HTR-8/SVneo (cell line): Measurements from ENCODE around the genes NIPAL4 and C5orf52.

- RRBS, result no CpG with 5 or more reads among the region's 11 CpGs
Observed at GRCh38 chr5:157446905-157447461, 13.0 kb upstream of the NIPAL4 start.

DNA sequence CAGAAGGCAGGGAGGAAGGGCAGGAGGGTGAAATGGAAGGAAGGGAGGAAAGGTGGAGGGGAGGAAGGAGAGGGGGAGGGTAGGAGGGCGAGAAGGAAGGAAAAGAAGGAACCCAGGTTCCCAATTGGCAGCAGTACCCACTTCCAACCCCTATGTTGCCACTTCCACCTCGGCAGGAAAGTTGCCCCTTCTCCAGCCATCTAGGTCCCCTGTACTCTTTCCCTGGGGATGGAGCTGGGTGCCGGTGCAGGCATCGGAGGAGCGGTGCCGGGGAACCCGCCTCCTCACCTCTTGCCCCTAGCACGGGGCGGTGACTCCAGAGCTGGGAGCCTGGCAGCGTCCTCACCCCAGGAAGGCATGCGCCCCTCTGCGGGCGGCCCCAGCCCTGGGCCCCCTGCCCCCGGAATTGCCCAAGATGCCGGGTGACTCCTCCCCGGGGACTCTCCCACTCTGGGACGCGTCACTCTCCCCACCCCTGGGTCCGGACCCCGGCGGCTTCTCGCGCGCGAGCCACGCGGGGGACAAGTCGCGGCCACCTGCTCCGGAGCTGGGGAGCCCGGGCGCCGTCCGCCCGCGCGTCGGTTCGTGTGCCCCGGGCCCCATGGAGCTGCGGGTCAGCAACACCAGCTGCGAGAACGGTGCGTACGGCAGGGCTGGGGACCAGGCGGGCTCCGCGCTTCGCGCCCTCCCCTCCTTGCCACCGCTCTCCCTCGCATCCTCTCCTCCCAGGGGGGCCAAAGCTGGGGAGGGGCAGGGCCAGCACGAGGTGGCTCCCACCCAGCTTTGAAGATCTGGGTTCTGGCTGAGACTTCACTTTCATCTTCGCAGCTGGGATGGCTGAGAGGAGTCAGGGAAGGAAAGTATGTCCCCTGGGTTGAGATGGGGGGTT lies at the start of gene NIPAL4:
TSS of gene NIPAL4 (plus strand) at position 494 of the 889 bp plus-strand sequence.
- RRBS, result 5% methylated on average over 30 of the region's 54 CpGs

DNA sequence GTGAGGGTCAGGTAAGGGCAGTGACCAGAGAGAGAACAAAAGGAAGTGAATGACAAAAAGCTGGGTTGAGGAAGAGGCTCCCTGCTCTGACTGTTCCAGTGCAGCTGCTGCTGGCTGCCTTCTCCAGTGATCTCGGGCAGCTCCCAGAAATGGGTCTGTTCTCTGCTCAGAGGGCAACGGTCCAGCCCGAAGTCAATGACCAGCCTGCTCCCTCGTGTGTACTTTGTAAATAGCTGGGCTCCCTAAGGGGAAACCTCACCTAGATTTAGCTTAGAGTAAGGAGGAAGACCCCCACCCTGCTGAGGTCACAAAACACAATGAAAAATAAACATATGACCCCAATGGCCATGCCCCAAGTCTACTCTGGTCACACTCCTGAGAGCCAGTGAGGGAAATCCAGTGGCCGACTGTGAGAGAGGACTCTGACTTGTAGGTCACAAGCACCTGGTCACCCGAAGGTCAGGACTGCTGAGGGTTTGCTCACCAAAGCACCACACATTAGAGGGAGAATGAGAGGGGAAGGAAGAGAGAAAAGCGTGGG lies 19.7 kb downstream of the NIPAL4 start:
- RRBS, result no CpG with 5 or more reads among the region's 7 CpGs

DNA sequence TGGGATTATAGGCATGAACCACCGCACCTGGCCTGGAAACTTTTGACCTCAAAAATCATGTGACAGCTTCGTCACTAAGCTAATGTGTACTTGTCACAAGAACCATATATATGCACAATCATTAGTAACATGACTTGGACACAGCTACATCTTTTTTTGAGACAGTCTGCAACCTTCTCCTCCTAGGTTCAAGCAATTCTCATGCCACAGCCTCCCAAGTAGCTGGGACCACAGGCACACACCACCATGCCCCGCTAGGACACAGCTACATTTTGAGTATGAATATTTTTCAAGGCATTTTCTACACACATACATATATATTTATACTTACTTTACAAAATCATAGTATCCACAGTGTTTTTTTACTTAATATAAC lies 40.0 kb downstream of the NIPAL4 start:
- RRBS, result no CpG with 5 or more reads among the region's 3 CpGs

- RRBS, result no CpG with 5 or more reads among the region's 7 CpGs
Observed at GRCh38 chr5:157528195-157528572, 47.4 kb downstream of the ADAM19 start.

DNA sequence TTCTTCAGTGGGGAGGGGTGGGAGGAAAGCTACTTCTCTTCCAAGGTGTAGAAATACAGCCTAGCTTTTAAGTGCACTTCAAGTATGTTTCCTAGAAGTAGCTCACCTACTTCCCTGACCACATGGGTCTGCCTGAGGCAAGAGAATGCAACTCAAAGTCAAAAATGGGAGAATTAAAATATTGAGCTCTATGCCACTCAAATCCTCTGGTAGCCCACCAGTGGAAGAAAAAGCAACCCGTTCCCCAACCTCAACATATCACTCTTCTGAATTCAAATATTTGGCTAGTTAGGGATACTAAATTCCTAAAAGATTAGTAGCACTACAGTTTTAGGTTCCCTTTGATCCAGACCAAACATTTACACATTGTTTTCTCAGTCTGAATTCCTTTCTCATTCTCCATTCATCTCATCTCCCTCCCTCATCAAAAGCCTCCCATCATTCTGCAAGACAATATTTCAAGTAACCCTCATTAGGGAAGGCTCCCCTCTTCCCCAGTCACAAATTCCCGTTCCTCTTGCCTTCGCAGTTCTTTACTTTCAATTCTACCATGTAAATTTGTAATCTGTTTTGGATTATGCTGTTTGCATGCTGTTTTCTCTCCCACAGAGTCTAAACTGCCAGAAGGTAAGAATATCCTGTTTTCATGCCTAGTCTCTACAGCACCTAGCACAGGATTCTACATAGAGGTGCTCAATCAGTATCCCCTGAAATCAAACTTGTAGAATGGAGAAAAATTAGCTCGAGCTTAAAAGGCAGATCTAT lies 26.3 kb downstream of the ADAM19 start:
- RRBS, result no CpG with 5 or more reads among the region's 4 CpGs

DNA sequence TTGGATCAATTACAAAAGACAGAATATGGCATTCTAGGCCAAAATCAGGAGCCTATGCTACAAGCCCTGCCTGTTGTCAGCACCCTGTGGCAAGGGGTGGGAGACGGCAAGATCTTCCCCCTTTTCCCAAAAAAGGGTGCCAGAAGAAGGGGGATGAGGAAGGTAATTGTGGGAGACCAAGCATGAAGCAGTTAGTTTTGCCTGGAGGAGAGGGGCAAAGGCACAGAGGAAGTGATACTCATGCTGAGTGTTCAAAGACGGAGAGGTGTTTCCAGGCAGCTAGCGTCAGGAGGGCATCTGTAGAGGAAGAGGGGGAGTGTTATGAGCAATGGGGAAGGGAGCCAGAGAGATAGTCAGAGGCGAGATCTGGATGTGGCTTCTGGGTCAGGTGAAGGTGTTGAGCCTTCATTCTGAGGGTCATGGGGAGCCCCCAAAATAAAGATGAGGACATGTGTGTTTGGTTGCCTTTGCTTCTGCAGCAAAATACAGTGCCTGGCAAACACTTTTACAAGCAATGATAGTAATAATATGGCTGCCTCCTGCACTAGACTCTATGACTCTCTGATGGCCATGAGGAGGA lies 27.0 kb upstream of the ADAM19 start:
- RRBS, result no CpG with 5 or more reads among the region's 4 CpGs

DNA sequence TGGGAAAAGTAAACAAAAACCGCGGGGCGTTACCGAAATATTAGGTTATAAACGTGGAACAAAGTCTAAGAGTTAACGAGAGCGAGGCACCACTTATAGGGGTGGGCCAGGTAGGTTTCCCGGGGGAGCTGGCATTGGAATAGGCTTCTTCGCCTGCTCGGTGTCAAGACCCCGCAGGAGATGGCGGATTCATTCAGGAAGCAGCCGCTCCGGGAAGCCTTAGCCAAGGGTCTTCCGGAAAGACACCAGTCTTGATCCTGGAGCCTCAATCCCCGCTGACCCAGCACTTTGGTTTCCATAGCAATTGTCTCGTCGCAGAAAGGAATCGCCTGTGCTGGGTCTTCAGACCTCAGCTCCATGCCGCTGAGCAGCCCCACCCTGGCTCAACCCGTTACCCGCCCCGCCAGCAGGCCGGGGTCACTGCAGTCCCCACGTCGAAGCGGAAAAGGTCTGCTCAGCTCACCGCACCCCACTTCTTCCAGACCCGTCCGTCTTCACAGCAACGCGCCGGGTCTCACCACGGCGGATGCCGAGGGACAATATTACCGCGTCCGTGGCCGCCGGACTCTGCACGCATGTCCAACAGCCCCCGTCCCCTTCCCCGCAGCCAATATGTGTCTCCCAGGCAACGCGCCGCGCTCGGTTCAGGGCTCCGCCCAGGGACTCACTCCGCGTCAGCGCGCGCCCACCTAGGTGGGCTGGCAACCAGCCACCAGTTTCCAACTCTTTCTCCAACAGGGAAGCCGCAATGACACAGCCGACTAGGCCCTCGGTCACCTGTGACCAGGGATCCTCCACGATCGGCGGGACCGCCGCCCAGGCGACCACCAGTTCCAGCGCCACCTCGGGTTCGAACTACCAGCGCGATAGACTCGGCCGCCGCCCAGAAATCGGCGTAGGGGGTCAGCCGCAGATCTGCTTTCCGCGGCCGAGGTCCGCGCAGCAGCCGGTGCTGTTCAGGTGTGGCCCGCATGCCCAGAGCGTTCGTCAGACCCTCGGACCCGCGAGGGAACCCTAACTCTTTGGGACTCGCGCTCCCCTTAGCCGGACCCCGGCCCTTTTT lies at the start of gene C5orf52:
TSS of gene C5orf52 (plus strand) at position 667 of the 1,063 bp plus-strand sequence.
- RRBS, result 29% methylated on average over 28 of the region's 91 CpGs

DNA sequence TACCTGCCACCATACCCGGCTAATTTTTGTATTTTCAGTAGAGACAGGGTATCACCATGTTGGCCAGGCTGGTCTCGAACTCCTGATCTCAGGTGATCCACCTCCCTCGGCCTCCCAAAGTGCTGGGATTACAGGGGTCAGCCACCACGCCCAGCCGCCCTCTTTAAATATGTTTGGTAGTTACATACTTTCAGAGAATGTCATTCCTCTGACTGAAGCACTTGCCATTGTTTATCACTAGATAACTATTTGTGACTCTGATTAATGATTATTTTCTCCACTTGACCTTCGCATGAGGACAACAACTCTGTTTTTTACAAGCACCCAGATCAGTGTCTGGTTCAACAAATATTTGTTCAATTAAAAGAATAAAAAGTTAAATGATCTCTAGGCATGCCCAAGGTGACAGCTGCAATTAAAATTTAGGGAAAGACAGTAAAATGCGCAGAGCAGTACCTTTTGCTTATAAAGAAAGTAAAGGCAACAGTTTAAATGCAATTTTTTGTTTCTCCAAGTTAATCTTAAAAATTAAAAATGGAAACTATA lies 56.2 kb downstream of the CLINT1 start:
- RRBS, result no CpG with 5 or more reads among the region's 7 CpGs

DNA sequence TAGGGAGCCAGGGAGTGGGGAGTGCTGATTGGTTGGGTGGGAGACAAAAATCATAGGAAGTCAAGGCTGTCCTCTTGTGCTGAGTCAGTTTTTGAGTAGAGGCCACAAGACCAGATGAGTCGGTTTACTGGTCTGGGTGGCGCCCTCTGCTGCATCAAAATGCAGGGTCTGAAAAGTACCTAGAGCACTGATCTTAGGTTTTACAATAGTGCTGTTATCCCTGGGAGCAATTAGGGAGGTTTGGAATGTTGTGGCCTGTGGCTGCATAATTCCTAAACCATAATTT lies 59.0 kb upstream of the CLINT1 start:
- RRBS, result no CpG with 5 or more reads among the region's 2 CpGs

GRCh38 chr5:158026178-158027048 lies 167.5 kb upstream of the CLINT1 start:
- RRBS, result no CpG with 5 or more reads among the region's 7 CpGs

- RRBS, result no CpG with 5 or more reads among the region's 6 CpGs
Observed at GRCh38 chr5:158175993-158176658, 317.2 kb upstream of the CLINT1 start.

- RRBS, result no CpG with 5 or more reads among the region's 5 CpGs
Observed at GRCh38 chr5:158485477-158486063, 614.1 kb downstream of the EBF1 start.

- RRBS, result no CpG with 5 or more reads among the region's 9 CpGs
Observed at GRCh38 chr5:158707799-158708587, 391.7 kb downstream of the EBF1 start.

GRCh38 chr5:158818993-158819456 lies 280.7 kb downstream of the EBF1 start:
- RRBS, result no CpG with 5 or more reads among the region's 6 CpGs

DNA sequence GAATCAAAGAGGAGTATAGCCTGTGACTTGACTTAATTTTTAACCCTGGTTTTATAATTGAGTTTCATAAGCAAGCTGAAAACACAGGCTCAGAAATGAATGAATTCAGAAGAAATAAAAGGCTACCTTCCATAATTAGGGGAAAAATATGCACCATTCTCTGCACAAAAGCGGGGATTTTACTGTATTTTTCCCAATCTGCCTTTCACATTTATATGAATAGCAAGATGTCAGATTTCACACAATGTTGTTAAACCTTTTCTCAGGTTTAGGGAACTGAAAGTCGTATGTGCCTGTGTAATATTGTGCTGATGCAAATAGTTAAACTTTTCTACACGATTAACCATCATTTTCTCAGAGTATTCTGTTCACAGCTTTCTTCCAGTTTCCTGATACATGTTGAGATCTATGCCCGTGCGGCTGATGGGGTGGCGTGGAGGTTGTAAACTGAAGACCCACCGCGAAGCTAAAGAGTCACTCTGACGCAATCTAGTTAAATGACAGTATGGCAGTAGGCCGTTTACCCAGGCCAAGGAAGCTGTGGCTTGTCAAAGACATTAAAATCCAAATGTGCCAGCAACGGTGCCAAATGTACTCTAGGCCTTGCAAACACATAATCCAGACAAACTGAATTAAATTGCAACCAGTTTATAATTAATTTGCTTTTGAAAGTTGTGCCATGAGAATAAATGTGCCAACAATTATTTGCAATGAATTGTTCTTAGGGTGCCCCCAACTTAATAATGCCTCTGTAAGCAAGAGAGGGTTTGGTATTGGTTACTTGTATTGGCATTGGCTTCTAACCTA lies 145.7 kb downstream of the EBF1 start:
- RRBS, result no CpG with 5 or more reads among the region's 11 CpGs

GRCh38 chr5:158985861-158986150 lies 113.9 kb downstream of the EBF1 start:
- RRBS, result no CpG with 5 or more reads among the region's 4 CpGs

DNA sequence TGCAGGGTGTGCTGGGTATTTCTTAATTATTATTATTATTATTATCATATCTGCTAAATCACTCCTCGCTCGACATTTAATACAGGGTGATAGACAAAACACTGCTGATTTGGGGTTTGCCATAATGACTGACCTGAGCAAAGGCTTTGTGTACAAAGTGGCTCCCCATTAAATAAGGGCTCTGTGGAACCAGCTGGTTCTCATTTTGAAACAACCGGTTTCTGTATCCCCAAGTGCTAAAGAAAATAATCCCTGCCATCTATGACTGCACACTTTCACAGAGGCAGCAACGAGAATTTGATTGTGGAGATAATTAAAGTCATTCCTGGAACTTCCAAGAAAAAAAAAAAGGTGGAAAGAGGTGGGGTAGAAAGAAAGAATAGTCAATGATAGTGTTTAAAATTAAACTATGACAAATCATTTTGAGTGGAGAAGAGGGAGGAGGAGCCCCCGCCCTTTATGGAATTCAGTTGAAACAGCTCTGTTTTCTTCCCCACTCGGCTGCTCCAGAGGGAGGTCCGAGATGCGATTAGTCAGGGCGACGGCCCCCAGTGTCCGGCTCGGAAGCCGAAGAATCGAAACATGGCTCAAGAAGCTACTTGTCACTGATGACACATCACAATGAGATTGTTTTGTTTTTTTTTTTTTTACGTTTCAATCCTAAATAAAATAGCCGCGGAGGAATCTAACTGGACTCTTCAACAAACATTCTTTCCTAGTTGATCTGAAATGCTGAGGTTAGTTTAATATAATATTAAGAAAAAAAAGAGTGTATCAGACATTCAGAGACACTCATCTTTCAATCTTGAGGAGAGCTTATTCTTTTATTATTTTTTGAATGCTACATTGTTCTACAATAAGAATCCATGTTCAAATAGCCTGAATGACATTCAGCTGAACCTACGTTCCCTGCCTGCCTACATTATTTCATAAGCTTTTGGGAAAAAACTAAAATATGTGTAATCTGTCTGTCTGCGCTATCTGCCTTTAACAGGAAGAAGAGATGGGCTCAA lies 38.3 kb downstream of the EBF1 start:
- RRBS, result no CpG with 5 or more reads among the region's 19 CpGs

DNA sequence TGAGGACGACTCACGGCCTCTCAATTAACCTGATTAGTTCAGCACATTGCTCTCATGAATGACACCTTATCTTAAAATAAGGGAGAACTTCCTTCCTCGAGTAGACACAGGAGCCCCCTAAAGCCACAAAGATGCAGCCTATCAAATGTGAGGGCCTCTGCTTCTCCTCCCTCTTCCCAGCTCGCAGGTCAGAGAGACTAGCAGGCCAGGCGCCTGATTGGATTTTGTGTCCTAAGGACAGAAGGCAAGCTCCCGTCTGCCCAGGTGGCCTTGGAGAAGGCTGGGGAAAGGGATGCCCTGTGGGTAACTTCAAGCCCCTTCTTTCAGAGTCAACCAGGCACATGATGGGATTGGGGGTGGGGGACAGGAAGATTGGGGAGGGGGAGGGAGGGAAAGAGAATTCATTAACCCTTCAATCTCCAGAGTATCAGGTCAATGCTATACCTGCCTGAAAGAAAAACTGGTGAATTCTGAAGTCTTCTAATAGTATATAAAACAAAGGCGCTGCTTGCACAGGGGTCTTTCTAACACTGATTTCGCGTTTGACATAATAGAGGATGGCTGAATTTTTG lies 37.5 kb downstream of the EBF1 start:
- RRBS, result no CpG with 5 or more reads among the region's 9 CpGs